Neural progenitor cell (in vitro differentiated cells): ENCODE measurements around the gene KHDRBS1.

- RAMPAGE, long total RNA = no peak
These were observed 11.4 kb upstream of the HCRTR1 start for GRCh38 chr1:31606060-31606440.

DNA sequence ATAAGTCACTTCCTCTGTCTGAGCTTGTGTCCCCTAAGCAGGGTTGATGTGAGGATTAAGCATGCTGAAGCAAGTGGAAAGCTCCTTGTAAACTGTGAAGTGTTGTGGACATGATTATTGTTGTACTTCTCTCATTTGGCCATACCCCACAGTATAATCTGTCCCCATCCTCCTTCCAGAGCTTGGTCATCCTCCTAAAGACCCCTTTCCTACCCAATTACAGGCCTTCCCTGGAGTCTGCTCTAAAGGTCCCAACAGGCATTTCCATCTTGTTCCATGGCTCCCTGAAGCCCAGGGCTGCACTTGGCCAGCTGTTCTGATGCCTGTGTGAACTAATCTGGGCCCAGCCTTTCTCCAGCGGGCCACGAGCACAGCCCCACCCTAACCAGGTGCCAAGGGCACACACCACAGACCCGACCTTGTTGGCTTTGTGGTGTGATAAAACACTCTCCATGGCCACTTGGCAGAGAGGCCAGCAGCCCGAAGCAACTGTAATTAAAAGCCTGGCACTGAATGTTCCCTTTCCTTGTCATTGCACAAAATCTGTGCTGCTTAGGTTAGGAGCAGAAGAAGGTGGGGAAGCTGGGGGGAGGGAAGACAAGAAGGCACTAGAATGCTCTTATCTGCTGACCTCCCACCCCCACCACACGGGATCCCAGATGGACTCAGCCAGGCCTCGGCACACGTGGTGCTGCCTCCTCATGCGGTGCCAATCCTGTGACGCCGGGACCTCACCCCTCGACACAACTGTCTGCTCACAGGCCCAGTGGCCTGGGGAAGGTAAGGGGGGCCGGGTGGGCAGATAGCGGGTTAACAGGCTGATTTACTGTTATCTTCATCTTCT is 9.8 kb downstream of the HCRTR1 start:
- RAMPAGE, long total RNA = no peak

DNA sequence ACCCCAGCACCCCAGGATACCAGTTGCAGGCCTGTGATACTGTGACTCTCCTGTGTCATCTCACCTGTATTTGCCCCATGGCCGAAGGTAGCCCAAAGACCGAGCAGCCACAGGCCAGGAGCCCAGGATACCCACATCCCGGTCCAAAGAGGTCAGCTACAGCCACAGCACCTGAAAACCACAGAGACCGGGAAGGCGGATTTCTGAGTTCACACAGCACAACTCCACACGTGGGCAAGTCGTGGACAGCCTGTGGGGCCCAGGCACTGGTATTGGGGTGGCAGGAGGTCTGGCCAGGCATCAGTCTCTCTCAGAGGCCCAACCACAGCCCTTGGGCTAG is 1.8 kb downstream of the COL16A1 start:
- RAMPAGE, long total RNA = no peak

- RAMPAGE, long total RNA = no peak
These were observed 3.4 kb downstream of the ADGRB2 start for GRCh38 chr1:31760319-31761607.

- RAMPAGE, long total RNA = no peak
These were observed 22.0 kb upstream of the SPOCD1 start for GRCh38 chr1:31837691-31838392.

DNA sequence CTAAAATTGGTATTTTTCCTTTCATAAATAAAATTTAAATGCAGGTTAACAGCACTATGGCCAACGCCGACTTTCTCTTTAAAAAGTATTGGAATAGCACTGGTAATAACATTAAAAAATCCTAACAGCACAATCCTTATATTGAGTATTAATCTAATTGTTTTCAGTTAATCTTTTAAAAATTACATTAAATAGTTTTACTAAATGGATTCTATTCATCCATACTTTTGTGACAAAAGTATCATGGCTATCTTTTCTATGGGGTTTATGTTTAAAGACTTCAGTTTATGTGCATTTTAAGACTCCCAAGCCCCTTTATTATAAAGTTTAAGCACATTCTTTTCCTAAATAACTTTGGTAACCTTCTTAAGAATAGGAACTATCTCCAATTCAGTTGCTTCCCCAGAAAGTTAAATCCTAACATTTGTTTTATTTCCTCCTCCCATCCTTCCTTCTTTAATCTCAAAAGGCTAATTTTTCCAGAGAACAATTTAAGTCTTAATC is 8.9 kb downstream of the PTP4A2 start:
- RAMPAGE, long total RNA = no peak

GRCh38 chr1:31955863-31956532 is 17.8 kb upstream of the PTP4A2 start:
- RAMPAGE, long total RNA = no peak

DNA sequence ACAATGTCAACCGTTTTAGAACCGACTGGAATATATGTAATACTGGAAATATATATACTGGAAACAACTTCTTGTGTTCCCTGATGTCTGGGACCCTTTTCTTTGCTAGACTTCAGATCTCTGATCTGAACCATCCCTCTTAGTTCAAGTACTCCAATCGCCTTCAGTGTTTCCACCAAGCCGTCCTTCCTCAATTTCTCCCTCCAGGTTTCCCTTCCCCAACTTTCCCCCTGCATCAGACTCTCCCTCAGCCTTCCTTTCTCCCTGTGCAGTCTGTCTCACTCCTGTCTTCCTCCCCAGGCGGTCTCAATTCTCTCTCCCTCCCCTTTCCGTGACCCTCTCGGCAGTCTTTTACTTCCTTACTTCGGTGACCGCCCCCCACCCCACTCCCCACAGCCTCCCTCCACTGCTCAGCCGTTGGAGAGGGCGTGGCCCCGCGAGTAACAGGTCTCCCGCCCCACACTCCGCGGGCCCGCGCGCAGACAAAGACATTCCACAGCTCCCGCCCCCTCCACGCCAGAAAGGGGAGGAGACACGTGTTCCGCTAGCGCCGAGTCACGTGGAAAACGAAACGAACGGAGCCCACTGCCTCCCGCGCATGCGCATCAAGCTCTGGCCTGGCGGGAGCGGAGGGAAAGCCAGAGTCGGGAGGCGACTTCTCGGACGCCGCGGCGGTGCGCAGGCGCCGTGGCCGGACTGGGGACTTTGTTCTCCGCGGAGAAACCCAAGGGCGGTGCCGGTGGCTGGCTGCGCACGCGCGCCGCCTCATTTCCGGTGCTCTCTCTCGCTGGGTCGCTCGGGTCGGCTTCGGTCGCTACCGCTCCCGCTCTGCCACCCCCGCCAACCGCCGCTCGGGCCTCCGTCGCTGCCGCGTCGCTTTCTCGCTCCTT is at the start of gene KHDRBS1:
Gene KHDRBS1, plus strand, starts transcription at position 782 of the 890 bp plus-strand sequence.
- RAMPAGE, long total RNA = no peak

GRCh38 chr1:32037680-32038023 is 24.0 kb downstream of the KHDRBS1 start:
- RAMPAGE, long total RNA = no peak

GRCh38 chr1:32059842-32060160 is 12.9 kb upstream of the TMEM39B start:
- RAMPAGE, long total RNA = no peak

DNA sequence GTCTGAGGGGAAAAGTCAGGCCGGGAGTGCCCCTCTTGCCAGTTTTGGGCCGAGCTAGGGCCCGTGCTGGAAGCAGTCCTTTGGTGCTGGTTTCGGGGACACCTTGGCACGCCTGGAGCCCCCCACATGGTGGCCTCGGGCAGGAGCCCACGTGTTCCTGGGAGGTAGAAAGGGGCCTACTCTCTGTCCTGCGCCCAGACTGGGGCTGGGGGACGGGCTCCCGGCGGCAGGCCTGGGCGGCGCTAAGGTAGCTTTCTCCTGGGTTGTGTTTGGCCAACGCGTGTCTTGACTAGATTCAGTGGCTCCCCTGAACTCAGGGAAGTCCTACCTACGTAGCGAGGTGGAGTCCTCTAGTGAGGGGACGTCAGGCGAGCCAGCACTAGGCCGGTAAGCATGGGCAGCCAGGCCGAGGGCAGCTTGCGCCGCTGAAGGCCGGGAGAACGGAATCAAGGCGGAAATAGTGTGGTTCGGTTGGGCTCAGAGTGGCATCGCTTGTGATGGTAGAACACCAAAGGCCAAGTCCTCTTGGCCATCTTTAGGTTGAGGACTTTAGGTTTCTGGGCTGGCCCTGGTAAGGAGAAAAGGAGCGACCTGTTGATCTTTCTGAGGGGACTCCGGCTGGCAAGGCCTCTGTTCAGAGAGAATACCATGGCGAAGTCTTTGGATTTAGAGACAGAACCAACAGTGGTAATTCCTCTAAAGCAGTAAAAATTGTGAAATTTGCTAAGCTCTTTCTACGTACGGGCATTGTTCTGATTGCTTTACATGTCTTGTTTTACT is 582 bp downstream of the KPNA6 start:
- RAMPAGE, long total RNA = no peak

- RAMPAGE, long total RNA = no peak
These were observed 2.1 kb upstream of the CCDC28B start for GRCh38 chr1:32198068-32198924.

DNA sequence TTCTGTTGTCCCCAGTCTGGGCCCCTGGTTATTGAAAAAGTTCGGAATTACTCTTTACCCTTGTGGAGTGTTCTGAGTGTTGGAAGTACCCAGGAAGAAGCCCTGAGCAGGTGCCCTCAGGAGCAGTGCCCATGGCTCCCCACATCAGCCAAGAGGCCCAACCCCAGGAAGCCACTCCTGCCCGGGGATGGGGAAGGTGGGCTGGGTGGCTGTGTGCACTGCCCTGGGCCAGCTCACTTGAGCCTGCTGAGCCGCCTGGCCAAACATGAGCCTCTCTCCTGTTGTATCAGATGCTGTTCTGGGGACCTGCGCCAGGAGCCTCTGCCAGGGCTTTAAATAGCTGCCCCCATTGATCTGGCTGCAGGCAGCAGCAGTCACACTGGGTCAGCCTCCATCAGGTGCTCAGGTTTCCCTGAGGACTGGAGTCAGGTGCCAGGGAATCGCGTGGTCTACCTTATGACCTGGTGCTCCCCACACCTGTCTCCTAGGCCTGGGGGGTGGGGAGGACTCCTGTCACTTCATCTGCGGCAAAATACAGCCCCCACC is 782 bp upstream of the CCDC28B start:
- RAMPAGE, long total RNA = no peak

DNA sequence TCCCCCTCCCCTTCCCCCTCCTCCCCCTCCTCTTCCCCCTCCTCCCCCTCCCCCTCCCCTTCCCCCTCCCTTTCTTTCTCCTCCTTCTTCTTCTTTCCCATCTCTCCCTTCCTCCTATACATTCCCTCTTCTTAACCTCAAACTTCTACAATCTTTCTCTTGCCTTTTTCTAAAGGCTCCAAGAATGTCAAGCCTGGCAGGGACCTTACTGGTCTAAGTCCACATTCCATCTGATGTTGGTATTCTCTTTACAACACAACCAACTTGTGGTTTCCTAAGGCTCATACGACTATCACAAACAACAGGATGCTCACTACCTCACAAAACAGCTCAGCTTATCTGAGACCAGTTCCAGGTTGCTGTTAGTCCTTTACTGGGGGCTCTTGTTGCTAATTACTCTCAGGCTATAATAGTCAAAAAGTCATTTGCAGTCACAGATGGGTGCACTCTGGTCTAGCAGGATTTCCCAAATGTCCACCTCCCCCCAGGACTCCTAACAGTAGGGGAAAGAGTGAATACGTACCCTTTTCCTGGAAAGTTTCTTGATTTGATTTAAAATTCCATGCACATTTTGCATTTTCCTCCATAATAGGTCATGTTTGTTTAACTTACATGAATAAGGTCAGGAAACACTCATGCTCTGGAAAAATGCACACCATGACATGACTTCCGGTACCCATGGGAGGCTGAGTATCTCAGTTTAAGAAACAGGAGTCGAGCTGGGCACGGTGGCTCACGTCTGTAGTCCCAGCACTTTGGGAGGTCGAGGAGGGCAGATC is 15.9 kb downstream of the LCK start:
- RAMPAGE, long total RNA = no peak

- RAMPAGE, long total RNA = no peak
These were observed 18.2 kb downstream of the HDAC1 start for GRCh38 chr1:32310106-32310367.

DNA sequence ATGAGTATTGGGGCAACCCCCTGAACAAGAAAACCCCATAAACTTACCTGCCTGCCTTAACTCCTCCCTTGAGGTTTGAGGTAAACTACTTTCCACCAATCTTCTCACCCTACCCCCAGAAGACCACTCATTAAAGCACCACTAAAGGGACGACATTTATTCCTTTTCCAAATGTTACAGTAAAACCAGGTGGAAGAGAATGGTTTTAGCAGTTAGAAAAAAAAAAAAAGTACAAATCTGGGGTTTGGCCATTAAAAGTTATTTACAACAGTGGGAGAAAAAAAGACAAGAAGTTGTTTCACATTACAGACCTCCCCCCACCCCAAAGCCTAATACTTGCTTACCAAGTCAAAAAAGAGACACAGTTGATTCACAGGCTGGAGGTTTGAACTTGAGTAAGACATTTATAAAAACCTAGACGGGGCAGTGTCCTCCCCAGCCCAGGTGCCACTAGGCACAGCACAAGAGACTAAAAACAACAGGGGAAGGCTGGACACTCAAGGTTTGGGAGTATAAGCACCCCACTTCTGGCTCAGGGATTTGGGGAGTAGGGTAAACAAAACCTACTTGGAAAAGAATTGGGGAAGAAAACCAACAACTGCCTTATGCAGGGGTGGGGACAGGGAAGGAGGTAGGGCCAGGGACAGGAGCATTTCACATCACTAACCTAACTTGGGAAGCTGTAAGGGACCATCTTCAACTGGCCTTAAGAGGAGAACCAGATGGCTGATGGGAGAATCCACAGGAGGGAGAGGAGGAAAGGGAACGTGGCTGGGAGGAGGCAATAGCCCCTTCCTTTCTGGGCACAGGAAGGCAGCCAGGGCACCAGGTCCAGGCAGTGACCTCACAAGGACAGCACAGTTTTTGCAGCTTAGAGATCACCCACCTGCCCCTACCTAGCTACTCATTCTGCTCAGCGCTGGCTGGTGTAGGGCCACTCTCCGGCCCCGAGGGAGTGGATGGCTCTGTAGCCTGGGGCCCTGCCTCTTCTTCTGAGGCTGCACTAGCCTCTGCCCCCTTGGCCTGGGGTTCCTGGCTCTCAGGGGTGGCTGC is 2.0 kb downstream of the MARCKSL1 start:
- RAMPAGE, long total RNA = no peak

DNA sequence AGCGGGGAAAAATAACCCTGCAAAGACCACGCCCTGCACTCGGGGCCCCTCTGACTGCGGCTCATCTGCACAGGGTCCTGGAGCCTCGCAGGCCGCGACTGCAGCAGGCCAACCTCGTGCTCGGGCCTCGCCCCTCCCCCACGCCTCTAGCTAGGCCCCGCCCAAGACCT is 11.4 kb downstream of the FAM229A start:
- RAMPAGE, long total RNA = no peak

DNA sequence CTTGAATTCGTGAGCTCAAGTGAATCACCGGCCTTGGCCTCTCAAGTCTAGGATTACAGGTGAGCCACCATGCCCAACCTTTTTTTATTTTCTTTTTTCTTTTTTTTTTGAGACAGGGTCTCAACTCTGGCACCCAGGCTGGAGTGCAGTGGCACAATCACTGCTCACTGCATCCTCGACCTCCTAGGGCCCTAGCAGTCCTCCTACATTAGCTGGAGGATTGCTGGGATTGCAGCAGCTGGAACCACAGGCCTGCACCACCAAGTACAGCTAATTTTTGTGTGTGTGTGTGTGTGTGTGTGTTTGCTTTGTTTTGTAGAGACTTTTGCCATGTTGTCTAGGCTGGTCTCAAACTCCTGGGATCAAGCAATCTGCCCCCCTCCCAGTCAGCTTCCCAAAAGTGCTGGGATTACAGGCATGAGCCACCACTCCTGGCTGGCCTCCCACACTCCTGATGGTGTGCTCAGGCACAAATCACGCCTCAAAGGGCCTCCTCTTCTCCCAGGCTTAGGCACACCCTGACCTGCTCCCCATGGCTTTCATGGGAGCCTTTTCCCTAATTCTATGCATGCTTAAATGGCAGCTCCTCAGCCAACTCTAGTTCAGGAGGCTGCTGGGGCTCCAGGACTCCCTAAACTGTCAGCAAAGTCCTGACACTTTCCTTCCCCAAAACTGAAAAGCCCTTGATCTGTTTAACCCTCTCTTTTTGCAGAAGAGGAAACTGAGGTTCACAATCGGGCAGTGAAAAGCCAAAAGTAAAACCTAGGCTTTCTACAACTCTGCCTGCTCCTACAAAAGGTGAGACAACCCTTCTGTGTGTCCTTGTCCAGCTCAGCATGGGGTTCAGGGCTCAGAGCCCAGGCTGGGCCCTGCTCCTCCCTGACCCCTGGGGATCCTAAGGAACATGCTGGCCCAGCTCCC is 9.3 kb downstream of the FAM229A start:
- RAMPAGE, long total RNA = no peak

GRCh38 chr1:32378262-32378680 is 15.9 kb downstream of the TSSK3 start:
- RAMPAGE, long total RNA = no peak

GRCh38 chr1:32501887-32502460 is 37.1 kb downstream of the ZBTB8B start:
- RAMPAGE, long total RNA = no peak